Stomach (tissue), 7 donors: ENCODE data around the gene BCLAF1.

DNA sequence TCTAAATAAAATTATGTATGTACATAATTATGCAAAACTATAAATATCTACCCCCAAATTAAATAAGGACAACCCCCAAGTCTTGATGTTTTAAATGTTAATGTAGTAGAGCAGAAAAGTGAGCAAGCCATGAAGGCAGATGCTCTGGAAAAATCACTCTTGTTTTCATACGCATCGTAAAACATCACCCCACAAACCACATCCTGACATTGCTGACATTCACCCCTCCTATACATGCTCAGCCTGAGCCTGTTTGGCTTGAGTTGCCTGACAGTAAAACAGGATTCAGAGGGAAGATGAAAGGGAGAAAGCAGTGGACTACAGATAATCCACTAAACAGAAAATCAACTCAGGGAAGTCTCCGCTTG, 28.4 kb downstream of the PDE7B start:
- PRO-cap, result no peak
- RAMPAGE, long total RNA, 5 experiments, result no peak in any of the 5 experiments
- RRBS, result no CpG with 5 or more reads among the region's 3 CpGs

DNA sequence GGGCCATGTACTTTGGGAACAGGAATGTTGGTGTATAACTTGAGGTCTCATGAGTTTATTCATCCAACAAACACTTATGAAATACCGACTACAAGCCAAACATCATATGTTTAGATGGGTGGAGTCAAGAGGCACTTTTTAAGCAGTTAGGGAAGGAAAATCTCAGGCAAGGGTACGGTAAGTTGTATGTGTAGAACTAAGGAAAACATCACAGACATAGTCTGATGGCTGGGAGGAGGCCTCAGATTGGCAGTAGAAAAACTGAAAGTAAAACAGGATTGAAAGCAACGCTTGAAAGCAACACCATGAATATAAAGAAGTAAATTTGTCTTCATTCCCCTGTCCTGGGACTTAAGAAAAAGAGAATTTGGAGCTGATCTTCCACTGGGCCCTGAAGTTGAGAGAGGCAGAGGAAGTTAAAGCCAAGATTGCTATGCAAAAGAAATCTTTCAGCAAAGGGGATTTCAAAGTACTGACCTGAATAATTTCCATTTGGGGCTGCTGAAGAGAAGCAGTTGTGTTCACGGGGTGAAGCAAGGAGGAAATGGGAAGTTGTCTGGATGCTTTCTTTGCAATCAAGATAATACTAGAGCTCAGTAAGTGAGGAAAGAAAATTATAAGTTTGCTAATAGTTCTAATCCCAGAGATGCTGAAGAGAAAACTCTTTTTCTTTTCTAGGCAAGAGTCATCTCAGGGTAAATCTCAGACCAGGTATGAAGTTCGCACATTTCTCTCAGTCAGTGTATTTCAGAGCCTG, 29.0 kb downstream of the PDE7B start:
- PRO-cap, result no peak
- RAMPAGE, long total RNA, 5 experiments, result no peak in any of the 5 experiments
- RRBS, result no CpG with 5 or more reads among the region's 5 CpGs

DNA sequence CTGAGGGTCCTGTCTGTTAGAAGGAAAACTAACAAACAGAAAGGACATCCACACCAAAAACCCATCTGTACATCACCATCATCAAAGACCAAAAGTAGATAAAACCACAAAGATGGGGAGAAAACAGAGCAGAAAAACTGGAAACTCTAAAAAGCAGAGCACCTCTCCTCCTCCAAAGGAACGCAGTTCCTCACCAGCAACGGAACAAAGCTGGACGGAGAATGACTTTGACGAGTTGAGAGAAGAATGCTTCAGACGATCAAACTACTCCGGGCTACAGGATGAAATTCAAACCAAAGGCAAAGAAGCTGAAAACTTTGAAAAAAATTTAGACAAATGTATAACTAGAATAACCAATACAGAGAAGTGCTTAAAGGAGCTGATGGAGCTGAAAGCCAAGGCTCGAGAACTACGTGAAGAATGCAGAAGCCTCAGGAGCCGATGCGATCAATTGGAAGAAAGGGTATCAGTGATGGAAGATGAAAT, 149.7 kb downstream of the PDE7B start:
- PRO-cap, result no peak
- RAMPAGE, long total RNA, 5 experiments, result no peak in any of the 5 experiments
- RRBS, result no CpG with 5 or more reads among the region's 10 CpGs

- PRO-cap, result unidirectional peak, plus-strand start at chr6:136051386
- RAMPAGE, long total RNA, 5 experiments, result no peak in any of the 5 experiments
- RRBS, result no CpG with 5 or more reads among the region's 10 CpGs
These were observed 199.1 kb downstream of the MTFR2 start for GRCh38 chr6:136050909-136051446.

DNA sequence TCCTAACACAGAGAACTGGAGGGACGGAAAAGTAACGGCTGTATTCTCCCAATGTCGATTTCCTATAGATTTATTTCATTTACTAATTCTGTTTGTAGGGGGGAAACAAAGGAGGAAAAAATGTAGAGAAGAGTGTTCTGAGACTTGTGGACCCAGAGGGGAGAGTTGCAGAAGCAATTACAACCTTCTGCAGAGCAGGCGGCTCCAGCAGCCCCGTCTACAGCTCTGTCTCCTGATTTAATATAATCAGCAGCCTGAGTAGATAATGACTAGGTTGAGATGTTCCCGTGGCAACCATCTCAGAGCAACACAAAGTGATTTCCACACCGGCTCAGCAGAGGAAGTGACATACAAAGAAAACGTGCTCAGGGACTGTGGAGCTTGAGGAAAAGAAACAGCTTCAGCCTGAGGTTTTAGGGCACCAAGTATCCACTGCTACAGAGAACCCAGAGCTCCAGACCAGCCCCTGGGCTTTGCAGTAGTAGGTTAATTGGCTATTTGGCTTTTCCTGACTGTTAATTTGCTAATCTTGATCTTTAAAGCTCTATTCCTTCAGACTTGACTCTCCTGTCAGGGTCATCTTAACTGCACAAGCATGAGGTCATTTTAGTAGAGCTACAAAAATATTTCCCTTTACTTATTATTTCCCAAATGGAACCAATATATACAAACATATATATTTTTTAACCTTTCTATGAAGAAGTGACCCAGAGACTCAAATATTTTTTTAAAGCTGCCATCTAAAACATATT, 136.3 kb downstream of the MTFR2 start:
- PRO-cap, result bidirectional peak, plus-strand start at position 328 of the sequence, minus-strand start at position 239 of the sequence
- RAMPAGE, long total RNA, 5 experiments, result no peak in any of the 5 experiments
- RRBS, result no CpG with 5 or more reads among the region's 8 CpGs

DNA sequence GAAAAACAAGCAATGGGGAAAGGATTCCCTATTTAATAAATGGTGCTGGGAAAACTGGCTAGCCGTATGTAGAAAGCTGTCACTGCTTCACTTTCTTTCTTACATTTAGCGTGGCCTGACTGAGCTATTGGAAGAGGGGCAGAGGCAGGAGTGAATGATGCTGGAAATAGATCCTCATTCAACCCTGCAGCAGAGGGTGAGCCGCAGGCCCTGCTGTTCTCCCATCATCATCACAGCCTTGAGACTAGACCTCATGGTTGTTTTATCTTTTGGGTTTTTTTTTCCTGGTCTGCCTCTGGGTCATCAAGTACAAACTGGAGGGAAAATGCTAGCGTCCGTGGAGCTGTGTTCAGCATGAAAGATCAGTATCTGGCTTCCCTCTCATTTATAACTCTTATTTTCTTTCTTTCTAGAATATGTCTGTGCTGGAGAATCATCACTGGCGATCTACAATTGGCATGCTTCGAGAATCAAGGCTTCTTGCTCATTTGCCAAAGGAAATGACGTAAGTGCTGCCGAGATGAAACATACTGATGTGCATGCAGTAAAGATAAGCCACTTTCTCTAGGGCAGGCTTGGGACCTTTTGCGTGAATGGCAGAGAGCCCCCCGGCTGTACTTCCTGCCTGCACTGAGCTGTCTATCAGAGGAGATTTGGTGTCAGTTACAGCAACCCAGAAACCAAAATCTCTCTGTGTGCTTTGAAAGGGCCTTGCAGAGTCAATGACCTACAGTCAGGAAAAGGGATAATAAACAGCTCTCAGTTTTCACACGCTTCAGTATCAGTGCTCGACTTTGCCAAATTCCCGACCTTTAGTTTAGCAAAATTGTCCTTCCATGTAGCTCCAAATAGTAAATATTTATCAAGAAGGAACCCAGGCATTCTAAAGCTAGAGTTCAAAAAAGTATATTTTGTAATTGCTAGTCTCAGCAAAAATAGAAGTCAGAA, 76.5 kb downstream of the MTFR2 start:
- PRO-cap, result no peak
- RAMPAGE, long total RNA, 5 experiments, result no peak in any of the 5 experiments
- RRBS, result no CpG with 5 or more reads among the region's 14 CpGs

- PRO-cap, result bidirectional peak, plus-strand start at chr6:136290054, minus-strand start at chr6:136289844
- RAMPAGE, long total RNA, 5 experiments, result start-site peak on the minus strand in 5 of 5 experiments, at chr6:136289779-136289837 at its widest, 90 to 844 reads per replicate
- RRBS, result 0% methylated on average over 6 of the region's 36 CpGs
These were observed at the start of gene BCLAF1 for GRCh38 chr6:136289732-136290114. TSS of gene BCLAF1 (minus strand) at chr6:136289846.

DNA sequence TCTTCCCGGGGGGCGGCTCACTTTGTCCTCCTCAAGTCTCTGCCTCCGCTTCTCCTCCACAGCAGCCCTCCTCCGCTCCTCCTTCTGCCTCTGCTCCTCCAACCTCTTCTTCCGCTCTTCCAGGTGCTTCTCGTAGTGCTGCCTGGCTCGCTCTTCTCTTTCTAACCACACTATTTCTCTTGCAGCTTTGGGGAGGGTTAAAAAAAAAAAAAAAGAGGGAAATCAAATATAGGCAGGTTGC, 99.6 kb upstream of the BCLAF1 start:
- PRO-cap, result no peak
- RAMPAGE, long total RNA, 5 experiments, result no peak in any of the 5 experiments
- RRBS, result no CpG with 5 or more reads among the region's 7 CpGs

DNA sequence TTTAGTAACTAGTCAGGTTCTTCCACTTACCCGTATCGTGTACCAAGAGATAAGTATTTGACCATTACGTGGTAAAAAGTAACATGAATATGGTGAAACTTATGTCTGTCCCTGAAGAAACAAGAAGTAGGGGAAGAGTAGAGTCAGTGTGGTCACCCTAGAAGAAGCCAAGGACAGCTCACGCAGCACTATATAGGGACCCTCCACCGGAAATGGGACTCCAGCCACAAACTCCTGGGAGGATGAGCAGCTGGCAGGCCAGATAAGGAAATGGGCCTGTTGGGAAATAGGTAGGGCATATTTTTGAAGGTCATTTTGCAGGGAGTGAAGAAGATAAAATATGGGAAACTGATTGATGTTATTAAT, 123.2 kb downstream of the MAP7 start:
- PRO-cap, result no peak
- RAMPAGE, long total RNA, 5 experiments, result no peak in any of the 5 experiments
- RRBS, result no CpG with 5 or more reads among the region's 5 CpGs

DNA sequence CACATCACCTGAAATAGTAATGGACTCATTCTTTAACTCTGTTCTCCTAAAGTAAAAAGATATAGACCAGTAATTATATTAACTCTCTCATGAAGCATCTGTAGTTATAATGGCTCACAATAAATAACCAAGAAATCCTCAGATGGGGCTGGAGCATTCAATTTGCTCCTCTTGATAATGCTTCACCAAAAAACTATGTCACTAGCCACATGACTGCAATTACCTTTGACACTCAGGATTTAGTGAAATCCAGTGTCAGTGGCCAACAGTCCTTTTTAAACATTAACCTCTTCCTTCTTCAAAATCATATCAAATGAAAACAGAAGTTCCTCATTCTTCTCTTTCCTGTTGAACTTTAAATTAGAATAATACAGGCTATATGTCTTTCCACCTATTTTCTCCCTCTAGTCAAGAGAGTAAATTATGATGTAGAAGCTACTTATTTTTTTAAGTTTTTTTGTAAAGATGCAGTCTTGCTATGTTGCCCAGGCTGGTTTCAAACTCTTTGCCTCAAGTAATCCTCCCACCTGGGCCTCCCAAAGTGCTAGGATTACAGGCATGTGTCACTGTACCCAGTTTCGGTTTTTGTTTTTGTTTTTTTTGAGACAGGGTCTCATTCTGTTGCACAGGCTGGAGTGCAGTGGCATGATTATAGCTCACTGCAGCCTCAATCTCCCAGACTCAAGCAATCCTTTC, 41.1 kb downstream of the MAP7 start:
- PRO-cap, result no peak
- RAMPAGE, long total RNA, 5 experiments, result no peak in any of the 5 experiments
- RRBS, result no CpG with 5 or more reads among the region's 1 CpG

DNA sequence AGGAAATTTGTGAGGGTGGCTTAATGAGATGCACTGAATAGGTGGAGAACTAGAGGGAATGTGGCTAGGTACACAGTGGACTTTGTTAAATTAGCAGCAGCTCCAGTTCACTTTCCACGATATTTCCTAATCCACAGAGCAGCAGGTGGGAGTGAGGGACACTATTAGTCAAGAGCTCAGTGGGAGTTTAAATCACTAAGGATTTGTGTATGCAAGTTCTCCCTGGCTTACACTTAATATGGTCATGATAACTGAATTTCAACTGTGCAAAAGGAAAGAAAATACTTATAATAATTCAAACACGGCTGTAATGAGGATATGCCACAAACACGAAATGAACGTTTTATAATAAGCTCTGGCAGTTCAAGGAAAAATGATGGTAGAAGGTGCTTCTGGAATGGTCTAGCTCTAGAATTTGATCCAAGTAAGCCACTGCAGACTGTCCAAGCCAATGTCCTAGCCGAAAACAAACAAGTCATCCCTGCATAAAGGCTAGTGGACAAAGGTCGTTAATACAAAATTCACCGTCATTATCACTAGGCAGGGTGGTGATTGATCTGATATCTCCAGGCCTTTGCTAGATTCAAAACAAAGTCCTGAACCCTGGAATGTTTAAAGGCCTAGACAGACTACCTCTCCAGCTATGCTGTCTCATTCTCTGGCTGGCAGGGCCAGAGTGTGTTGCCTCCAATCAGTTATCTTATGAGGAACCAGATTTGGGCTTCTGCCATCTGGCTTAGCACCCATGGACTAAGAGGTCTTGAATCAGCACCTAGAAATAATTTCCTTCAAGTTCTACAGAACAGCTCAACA, 38.5 kb downstream of the MAP7 start:
- PRO-cap, result no peak
- RAMPAGE, long total RNA, 5 experiments, result no peak in any of the 5 experiments
- RRBS, result no CpG with 5 or more reads among the region's 7 CpGs

GRCh38 chr6:136604832-136605630, 54.8 kb upstream of the MAP7 start:
- PRO-cap, result no peak
- RAMPAGE, long total RNA, 5 experiments, result start-site peak on the minus strand in 1 of 5 experiments, at chr6:136605282-136605367 at its widest, 8 reads per replicate
- RRBS, result no CpG with 5 or more reads among the region's 7 CpGs

- PRO-cap, result no peak
- RAMPAGE, long total RNA, 5 experiments, result start-site peak on the minus strand in 1 of 5 experiments, at chr6:136662606-136662631 at its widest, 8 reads per replicate
- RRBS, result no CpG with 5 or more reads among the region's 3 CpGs
These were observed 112.2 kb upstream of the MAP7 start for GRCh38 chr6:136662340-136662959.

DNA sequence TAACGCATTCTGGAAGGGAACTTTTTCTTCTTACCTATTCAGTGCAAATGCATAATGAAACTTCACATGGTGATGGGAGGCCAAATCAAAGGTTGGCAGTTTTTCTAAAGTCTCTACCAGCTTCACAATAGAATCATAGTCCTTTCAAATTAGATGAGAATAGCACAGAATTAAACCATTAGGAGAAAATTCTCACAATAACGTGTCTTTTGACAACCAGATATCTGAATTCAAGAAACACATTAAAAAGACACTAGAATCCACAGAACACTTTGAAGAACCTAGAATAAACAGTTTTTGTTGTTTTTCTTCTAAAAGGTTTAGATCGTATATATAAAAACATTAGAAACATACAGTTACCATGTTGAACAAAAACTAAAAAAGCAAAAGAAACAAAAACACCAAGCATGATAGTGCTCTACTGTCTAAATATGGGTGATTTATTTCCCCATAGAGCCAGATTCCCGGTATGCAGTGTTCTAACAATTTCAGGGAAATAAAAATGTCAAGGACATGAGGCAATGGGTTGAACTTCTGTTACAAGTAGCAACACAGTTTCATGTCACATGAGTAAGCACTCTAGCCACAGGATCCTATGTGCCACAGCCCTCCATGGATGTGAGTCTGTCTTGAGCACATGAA, 96.2 kb downstream of the MAP3K5 start:
- PRO-cap, result no peak
- RAMPAGE, long total RNA, 5 experiments, result no peak in any of the 5 experiments
- RRBS, result no CpG with 5 or more reads among the region's 4 CpGs

- PRO-cap, result no peak
- RAMPAGE, long total RNA, 5 experiments, result no peak in any of the 5 experiments
- RRBS, result no CpG with 5 or more reads among the region's 12 CpGs
These were observed 30.4 kb downstream of the MAP3K5 start for GRCh38 chr6:136761419-136762694.

GRCh38 chr6:136773509-136773834, 18.8 kb downstream of the MAP3K5 start:
- PRO-cap, result no peak
- RAMPAGE, long total RNA, 5 experiments, result start-site peak on the minus strand in 2 of 5 experiments, at chr6:136773639-136773812 at its widest, 11 to 16 reads per replicate
- RRBS, result no CpG with 5 or more reads among the region's 3 CpGs

DNA sequence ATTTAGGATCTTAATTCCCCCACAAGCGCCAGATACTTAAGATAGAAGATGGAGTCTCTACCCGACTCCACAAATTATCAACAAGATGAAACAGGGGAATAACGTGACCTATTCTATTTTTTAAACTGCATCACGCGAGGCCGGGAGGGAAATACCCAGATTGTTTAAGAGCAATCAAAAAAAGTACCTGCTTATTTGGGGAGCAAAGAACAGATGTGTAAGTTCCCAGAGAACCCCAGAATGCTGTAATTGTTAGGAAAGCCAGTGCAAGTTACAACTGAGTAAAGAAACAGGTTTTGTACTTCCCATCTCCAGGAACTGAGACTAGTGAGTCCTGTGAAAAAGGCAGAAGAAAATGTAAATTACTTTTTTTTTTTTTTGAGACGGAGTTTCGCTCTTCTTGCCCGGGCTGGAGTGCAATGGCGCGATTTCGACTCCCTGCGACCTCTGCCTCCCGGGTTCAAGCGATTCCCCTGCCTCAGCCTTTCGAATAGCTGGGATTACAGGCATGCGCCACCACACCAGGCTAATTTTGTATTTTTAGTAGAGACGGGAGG, 1.2 kb upstream of the MAP3K5 start:
- PRO-cap, result no peak
- RAMPAGE, long total RNA, 5 experiments, result no peak in any of the 5 experiments
- RRBS, result no CpG with 5 or more reads among the region's 18 CpGs

- PRO-cap, result no peak
- RAMPAGE, long total RNA, 5 experiments, result start-site peak on the minus strand in 2 of 5 experiments, at chr6:137001738-137002345 at its widest, 6 to 11 reads per replicate
- RRBS, result no CpG with 5 or more reads among the region's 24 CpGs
These were observed 43.1 kb downstream of the IL20RA start for GRCh38 chr6:137001300-137002414.

- PRO-cap, result no peak
- RAMPAGE, long total RNA, 5 experiments, result no peak in any of the 5 experiments
- RRBS, result no CpG with 5 or more reads among the region's 5 CpGs
These were observed 4.4 kb upstream of the IFNGR1 start for GRCh38 chr6:137223500-137224109.

DNA sequence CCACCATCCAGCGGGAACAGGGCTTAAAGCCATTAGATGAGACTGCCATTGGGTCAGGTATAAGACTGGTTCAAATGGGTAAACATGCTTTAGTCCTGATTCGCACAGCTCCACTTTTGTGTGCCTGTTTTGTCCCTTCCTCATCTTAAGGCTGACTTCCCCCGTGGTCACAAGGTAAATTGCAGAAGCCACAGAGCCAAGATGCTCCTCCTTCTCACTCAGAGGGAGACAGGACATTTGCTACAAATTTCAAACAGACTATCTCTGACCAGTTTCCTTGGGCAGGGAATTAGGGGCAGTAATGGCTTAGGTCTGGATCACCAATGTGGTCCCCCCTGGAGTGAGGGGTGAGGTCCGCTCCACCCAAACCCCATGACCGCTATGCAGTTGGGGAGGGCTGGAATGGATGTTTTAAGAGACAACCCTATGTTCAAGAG, 11.4 kb upstream of the IFNGR1 start:
- PRO-cap, result no peak
- RAMPAGE, long total RNA, 5 experiments, result no peak in any of the 5 experiments
- RRBS, result no CpG with 5 or more reads among the region's 5 CpGs